GM12891 (cell line): ENCODE results near the gene DKK1.

DNA sequence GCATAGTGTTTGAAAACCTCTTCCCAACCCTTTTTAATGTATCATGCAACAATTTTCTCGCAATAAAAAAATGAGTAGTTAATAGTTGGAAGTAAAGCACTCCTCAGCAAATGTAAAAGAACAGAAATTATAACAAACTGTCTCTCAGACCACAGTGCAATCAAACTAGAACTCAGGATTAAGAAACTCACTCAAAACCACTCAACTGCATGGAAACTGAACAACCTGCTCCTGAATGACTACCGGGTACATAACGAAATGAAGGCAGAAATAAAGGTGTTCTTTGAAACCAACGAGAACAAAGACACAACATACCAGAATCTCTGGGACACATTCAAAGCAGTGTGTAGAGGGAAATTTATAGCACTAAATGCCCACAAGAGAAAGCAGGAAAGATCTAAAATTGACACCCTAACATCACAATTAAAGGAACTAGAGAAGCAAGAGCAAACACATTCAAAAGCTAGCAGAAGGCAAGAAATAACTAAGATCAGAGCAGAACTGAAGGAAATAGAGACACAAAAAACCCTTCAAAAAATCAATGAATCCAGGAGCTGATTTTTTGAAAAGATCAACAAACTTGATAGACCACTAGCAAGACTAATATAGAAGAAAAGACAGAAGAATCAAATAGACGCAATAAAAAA lies 135.8 kb downstream of the PRKG1 start:
- RRBS: no CpG with 5 or more reads among the region's 5 CpGs

- RRBS: no CpG with 5 or more reads among the region's 3 CpGs
These were observed 168.4 kb downstream of the PRKG1 start for GRCh38 chr10:51242464-51243342.

DNA sequence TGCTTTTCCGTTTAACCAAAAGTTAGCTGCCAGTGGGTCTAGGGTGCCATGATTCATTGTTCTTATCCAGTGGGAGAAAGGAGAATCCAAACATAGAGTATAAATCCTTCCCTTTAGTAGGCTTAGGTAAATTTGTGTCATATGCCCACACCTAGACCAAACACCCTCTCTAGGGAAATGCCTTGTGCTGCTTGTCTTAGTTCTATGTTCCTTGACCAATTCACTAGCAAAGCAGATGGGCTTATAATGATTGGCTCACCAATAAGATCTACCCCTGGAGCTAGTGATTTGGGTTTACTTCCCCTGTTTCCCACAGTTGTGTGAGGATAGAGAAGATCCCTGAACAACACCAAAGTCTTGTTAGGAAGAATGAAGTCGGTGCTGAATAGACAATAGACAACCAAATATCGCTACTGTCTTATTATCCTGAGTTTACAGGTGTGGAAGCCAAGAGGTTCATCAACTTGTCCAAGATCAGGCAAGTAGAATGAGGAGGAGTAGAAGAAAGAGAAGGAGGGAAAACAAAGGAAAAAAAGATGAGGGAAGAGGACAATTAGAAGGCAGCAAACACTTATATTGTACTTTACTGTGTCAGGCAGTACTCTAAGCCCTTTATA lies 308.6 kb downstream of the PRKG1 start:
- RRBS: no CpG with 5 or more reads among the region's 3 CpGs

DNA sequence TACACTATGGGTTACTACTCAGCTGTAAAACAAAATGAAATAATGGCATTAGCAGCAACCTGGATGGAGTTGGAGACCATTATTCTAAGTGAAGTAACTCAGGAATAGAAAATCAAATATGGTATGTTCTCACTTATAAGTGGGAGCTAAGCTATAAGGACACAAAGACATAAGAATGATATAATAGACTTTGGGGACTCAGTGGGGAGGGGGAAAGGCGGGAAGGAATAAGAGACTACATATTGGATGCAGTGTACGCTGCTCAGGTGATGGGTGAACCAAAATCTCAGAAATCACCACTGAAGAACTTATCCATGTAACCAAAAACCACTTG lies 242.2 kb downstream of the CSTF2T start:
- RRBS: no CpG with 5 or more reads among the region's 2 CpGs

DNA sequence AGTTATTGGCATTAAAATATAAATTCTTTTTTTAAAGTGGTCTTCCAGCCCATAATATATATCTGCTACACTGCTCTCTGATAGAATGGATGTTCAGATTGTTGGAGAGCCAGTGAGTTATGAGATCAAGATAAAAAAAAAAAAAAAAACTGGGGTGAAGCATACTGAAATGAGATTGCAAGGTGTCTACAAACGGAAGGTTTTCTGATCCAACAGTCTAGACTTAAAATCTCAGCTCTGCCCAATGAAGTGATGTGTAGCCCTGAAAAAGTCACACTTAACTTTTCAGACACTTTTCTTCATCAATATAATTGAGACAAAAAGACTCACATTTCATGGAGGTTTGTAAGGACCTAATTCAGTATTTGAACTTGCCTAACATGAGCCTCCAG lies 52.4 kb downstream of the CSTF2T start:
- RRBS: no CpG with 5 or more reads among the region's 1 CpG

DNA sequence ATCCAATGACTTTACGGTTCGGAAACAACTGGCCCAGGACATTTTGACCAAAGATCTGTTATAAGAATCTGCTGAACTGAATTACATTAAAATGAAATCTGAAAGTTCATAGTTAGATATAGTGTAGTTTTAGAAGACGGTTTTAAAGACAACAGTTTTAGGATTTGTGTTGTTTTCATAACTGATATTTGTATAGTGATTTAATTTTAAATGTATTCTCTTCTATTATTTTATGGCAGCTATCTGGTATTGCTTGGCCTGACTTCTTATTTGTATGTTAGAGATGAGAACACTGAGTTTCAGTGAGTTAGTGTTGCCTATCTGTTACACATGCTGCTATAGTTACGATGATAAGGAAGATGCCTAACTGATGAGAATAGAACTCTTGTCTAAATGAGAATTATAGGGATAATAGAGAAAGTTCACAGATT lies 195.2 kb upstream of the CSTF2T start:
- RRBS: no CpG with 5 or more reads among the region's 4 CpGs

DNA sequence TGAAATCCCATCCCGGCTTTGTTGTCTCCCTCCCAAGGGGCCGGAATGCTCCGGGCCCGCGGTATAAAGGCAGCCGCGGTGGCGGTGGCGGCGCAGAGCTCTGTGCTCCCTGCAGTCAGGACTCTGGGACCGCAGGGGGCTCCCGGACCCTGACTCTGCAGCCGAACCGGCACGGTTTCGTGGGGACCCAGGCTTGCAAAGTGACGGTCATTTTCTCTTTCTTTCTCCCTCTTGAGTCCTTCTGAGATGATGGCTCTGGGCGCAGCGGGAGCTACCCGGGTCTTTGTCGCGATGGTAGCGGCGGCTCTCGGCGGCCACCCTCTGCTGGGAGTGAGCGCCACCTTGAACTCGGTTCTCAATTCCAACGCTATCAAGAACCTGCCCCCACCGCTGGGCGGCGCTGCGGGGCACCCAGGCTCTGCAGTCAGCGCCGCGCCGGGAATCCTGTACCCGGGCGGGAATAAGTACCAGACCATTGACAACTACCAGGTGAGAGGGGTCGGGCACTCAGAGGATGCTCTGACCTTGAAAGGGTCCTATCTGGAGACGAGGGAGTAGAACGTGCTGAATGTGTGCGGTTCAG lies at the start of gene DKK1:
Gene DKK1 (plus strand): TSS at position 93 of the 583 bp plus-strand sequence.
- RRBS: 1% methylated on average over 8 of the region's 43 CpGs

- RRBS: 14% methylated on average over 21 of the region's 64 CpGs
These were observed 729.9 kb downstream of the ZWINT start for GRCh38 chr10:55630884-55631832.

DNA sequence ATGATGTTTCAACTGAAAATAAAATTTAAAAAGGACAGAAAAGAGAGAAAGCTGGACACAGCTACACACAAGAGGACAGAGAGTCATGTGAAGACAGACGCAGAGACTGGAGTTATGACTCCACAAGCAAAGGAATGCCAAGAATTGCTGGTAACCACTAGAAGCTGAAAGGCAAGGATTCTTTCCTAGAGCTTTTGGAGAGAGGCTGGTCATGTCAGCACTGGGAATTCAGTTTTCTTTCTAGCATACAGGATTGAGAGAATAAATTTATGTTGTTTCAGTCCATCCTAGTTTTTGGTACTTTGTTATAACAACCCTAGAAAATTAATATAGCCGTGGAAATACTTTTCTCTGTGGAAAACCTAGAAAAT lies 575.4 kb downstream of the IPMK start:
- RRBS: no CpG with 5 or more reads among the region's 2 CpGs

DNA sequence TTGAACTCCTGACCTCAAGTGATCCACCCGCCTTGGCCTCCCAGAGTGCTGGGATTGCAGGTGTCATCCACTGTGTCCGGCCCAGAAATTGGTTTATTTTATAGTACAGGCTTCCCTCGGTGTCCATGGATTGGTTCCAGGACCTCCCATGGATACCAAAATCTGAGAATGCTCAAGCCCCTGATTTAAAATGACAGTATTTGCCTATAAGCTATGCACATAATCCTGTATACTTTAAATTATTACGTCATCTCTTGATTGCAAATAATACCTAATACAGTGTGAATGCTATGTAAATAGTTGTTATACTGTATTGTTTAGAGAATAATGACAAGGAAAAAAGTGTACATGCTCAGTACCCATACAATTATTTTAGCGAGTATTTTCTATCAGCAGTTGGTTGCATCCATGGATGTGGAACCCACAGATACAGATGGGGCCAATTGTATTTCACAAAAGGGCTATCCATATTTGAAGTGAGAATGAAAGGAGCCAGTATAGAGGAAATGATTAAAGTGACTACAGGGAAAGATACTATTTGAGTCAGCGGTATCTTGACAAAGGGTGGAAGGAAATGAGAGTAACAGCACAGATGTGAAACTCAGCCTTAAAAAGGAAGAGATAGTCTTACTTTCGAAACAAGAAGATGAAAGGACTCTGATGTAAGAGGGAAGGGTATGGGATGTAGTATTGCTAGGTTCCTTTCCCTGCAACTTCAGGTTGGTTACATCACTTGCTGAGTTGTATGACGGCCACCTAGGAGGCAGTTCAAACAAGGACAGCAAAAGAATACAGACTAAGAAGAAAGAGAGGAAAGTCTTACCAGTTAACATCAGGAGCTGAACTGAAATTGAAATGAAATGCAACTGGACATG lies 13.5 kb downstream of the CISD1 start:
- RRBS: no CpG with 5 or more reads among the region's 8 CpGs

GRCh38 chr10:58531061-58532116 lies 18.7 kb downstream of the BICC1 start:
- RRBS: no CpG with 5 or more reads among the region's 6 CpGs

GRCh38 chr10:58715160-58715963 lies 202.7 kb downstream of the BICC1 start:
- RRBS: no CpG with 5 or more reads among the region's 8 CpGs

DNA sequence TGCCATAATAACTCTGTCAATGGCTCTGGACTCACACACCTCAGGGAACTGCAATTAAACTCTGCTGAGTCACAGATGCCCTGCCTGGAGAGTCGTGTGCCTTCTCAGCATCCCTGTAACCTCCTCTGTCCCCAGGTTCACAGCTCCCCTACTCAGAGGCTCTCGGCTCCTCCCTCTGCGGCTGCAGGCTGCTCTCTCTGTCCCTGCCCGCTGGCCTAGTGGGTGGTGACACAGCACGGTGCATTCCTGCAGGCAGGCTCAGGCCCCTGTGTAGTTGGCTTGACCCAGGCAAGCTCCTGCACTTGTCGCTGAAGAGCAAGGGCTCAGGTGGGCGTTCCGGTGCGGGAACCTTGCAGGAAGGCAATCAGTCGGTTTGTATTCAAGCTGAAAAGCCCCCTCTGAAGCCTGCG lies 208.9 kb upstream of the PHYHIPL start:
- RRBS: no CpG with 5 or more reads among the region's 11 CpGs

- RRBS: no CpG with 5 or more reads among the region's 6 CpGs
These were observed 183.0 kb upstream of the PHYHIPL start for GRCh38 chr10:58993406-58993909.

DNA sequence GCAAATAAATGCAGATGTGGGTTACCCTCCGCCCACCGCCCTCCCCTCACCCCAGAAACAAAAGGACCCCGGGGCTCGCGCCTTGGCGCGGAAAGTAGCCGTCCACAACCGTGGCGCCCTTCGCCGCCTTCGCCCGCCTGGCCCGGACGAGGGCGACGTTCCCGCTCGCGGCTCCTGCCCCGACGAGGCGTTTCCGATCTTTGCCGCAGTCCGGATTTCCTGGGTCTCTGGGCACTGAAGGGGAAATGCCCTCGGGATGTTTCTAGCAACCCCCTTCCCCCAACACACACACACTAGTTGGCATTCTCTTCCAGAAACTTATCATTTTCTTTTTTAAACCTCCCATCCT lies 608 bp downstream of the PHYHIPL start:
- RRBS: 41% methylated on average over 25 of the region's 28 CpGs

DNA sequence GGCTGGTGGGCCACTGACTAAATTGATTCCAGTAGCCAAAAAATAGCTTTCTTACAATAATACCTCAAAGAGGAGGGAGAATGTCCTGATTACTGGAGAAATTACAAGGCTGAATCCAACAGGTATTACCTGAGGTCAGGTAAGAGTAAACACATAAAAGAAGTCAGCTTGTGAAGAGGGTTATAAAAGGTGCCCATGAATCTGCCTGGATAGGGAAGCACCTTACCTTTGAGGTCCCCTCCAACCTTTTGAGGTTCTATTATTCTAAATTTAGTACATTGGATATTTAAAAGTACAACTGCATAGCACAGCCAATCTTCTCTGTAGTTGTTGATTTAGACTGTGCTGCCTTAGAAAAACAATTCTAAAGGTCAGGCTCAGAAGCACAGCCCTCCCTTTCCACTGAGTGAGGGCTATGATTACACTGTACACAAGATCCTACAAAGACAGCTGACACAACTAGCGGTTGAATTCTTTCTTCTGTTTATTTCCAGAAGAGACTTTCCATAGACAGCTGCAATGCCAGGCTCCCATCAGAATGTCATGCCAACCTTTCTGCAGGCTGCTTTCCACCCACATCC lies 39.5 kb downstream of the FAM13C start:
- RRBS: no CpG with 5 or more reads among the region's 1 CpG

DNA sequence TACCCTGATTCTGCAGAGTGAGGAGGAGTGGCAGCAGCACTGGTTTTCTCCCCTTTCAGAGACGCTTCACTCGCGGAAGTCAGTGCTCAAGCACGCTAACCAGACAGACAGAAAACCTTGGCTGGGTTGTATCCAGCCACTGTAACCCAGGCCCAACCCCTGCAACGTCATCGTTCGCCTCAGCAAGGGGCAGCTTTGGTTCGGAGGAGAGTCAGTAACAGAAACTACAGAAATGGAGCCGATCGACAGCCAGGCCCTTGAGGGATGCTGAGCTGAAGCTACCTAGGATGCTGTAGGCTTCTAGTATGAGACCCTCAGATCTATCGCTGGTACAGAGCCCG lies 171.0 kb downstream of the SLC16A9 start:
- RRBS: no CpG with 5 or more reads among the region's 12 CpGs

DNA sequence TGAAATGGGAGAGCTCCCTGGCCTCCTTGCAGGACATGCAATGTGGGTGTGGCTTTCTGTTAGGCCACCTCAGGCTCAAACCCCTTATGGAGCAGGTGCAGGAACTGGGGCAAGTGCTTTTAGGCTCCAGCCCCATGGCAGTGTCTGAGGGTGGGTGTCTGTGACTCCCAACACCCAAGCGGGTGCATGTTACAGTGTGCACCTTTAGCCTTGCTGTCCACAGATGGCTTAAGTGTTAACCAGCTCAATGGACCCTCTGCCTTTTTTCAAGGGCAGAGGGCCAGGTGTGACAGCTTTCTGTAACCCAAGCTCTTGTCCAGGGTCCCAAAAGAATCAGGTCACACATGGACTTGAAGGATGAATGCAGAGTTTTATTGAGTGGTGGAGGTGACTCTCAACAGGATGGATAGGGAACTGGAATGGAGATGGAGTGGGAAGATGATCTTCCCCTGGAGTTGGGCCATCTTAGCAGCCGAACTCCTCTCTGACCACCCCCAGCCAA lies 132.6 kb downstream of the SLC16A9 start:
- RRBS: no CpG with 5 or more reads among the region's 2 CpGs

DNA sequence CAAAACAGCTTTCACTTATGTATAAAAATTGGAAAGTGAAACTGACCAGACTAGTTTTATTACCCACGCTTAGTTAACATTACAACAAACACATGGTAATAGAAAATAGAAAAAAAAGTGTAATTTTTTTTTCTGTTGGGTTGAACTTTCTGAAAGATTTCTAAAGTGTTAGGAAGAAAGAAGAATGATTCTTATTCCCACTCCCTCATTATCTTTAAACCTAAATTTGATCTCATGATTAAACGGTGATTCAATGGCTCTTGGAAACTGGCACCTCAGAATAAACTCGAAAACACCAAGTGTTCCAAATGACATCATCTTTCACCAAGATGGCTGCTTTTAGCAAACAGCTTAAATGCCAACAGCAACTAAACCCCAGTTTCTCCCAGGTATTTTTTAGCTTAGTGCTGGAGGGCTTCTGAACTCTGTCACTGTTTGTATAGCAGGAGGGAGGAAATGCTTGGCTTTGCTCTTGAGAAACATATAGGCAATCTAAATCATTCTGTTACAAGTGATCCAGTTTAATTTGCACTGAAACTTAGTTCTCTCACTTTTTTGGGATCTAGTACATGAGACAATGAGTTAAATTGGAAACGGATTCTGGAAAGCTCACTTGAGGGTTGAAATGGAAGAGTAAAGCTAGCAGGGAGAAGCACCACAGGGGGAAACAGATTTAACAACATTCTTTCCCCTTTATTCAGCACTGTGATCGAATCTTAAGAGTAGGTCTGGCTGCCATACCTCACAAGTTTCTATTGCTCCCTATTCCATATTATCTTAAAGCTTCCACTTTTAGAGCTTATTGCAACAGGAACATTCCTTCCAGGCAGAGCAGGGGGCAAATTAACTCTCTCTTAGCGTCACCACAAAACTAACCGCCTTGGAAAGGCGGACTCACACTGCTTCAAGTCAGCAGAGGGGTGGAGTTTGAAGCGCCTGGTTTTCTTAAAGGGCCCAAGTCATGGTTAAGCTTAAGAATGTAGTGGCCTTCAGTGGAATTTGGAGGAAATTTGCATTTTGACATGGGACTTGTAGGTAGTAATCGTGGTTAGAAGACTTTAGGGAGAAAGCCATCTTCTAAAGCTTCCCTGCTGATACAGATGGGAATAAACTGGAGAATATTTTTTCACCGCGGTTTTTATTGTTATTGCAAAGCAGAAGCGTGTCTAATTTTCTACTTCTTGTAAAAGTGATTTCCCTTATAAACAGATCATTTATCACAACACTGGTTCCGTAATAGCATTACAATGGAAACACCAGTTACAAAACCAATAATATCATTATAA lies 1.8 kb upstream of the CCDC6 start:
- RRBS: no CpG with 5 or more reads among the region's 14 CpGs

DNA sequence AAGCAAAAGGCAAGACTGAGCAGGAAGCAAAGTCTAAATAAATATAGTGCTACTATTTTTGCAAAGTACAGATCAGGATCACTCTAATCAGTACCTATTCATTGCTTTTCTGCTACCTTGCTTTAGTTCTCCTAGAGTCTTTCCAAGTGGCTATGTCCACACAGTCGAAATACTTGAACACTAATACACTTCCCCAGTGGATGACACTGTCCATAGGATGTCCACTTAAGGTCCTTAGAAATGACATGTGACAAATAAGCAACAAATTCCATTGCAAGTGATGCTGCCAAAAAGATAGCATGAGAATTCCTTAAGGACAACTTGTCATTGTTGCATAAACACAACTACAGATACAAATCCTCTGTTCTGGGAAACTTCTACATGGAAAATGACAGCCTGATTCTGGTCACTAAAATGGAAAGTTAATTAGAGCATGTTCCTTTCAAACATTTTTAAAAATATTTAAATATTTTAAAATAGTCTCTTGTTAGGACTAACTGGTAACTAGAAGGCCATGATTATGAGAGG lies 93.6 kb downstream of the ANK3 start:
- RRBS: no CpG with 5 or more reads among the region's 1 CpG